Mucosa of descending colon (tissue), 1 donor: Measurements from ENCODE around the genes ZNF433 and ZNF625.

- PRO-cap = no peak
Observed at GRCh38 chr19:10682493-10683058, 18.7 kb upstream of the QTRT1 start.

GRCh38 chr19:10687242-10687974 is 13.8 kb upstream of the QTRT1 start:
- PRO-cap = no peak

- PRO-cap = bidirectional peak, plus-strand start at chr19:10751461, minus-strand start at chr19:10751391
Observed at GRCh38 chr19:10750817-10752121, 33.4 kb downstream of the DNM2 start.

GRCh38 chr19:10752155-10752637 is 34.3 kb downstream of the DNM2 start:
- PRO-cap = no peak

DNA sequence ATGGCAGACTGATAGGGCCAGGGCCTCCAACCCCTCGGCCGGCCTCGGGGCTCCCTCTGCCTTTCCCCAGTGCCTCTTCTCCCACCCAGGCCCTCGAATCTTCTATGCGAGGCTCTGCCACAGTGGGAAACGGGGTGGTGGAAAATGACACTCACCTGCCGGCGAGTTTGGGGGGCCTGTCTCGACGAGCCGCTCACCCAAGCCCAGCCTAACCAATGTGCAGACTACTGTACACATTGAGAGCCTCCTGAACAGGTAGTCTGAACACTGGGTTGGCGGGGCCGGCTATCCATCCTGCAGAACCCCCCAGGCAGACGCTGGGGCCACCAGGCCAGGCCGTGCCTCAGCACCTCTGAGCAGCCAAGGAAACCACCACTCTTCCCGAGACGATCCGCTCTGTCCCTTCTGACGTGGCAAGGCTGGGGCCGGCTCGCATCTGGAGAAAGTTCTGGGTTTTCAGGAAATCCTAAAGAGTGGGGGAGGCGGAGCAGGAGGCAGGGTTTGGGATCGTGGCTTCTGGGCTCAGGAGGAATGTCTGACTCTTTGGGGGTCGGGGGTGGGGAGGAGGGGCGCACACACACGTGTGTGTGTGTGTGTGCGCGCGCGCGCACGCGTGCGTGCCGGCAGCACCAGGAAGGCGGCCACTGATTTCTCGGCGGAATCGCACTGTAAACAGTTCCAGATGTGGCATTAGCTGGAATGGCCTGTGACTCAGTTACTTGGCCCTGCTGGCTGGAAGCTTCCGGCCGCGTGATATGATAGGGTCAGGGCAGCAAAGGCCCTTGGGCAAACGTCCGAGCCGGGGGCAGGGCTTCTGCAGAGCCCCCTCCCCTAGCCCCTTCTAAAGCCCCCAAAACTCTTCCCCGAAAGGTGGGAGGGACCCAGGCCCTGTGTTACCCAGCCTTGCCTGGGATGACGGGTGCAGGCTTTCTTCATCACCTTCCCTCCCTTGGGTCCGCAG is 18.5 kb downstream of the TMED1 start:
- PRO-cap = bidirectional peak, plus-strand start at position 625 of the sequence, minus-strand start at position 438 of the sequence

GRCh38 chr19:10819477-10820514 is 16.2 kb downstream of the TMED1 start:
- PRO-cap = no peak

GRCh38 chr19:10872266-10872862 is 1.0 kb downstream of the CARM1 start:
- PRO-cap = no peak

- PRO-cap = unidirectional peak, minus-strand start at chr19:10922420
Observed at GRCh38 chr19:10922331-10922906, 6.0 kb downstream of the YIPF2 start.

GRCh38 chr19:10927622-10928497 is 579 bp downstream of the YIPF2 start:
- PRO-cap = no peak

- PRO-cap = unidirectional peak, plus-strand start at chr19:11018381
Observed at GRCh38 chr19:11018134-11018609, 57.3 kb downstream of the SMARCA4 start.

DNA sequence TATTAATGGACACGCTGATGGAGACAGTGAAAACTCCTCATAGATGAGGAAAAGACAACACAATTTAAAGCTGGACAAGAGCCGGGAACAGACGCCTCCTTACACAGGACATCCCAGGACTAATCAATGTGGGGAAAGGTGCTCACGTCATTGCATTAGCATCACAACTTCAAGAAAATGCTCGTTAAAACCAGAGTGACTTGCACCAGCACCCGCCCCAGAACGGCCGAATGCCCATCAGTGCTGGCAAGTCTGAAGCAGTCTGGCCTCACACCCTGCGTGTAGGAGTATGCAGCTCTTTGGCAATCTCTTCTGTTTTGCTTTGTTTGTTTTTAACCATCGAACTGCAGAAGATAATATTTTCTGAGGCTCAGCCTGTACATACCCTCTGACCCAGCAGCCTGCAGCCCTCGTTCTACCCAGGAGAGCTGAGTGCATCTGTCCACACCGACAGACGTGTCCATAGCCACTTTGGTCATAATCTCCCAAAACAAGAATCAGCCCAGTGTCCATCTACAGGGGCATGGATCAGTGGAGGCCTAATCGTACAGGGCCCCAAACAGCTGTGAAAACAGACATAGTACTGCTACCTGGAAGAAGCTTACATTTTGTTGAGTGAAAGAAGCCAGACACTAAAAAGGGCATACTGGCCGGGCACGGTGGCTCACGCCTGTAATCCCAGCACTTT is 44.7 kb upstream of the LDLR start:
- PRO-cap = no peak

GRCh38 chr19:11179664-11180494 is 17.5 kb downstream of the KANK2 start:
- PRO-cap = no peak

DNA sequence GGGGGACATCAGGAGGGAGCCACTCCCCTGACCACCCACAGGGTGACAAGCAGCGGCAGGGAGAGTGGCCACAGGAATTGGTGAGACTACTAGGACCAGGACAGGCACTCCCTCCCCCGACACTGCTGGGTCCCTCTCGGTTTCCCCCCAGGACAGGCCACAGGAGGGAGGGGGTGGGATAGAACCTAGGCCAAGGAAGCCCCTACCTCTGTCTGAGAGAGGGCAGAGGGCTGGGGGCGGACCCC is 9.0 kb downstream of the DOCK6 start:
- PRO-cap = no peak

GRCh38 chr19:11444135-11444538 is 8.7 kb downstream of the PRKCSH start:
- PRO-cap = no peak

DNA sequence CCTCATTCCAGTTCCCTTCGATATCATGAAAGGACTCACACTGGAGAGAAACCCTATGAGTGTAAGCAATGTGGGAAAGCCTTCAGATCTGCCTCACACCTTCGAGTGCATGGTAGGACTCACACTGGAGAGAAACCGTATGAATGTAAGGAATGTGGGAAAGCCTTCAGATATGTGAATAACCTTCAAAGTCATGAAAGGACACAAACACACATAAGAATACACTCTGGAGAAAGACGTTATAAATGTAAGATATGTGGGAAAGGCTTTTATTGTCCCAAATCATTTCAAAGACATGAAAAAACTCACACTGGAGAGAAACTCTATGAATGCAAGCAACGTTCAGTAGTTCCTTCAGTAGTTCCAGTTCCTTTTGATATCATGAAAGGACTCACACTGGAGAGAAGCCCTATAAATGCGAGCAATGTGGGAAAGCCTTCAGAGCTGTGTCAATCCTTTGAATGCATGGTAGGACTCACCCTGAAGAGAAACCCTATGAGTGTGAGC is 16.2 kb upstream of the ZNF439 start:
- PRO-cap = no peak

- PRO-cap = no peak
Observed at GRCh38 chr19:11856268-11857094, 8.0 kb downstream of the ZNF439 start.

- PRO-cap = bidirectional peak, plus-strand start at chr19:12035876, minus-strand start at chr19:12035714
Observed at GRCh38 chr19:12034879-12036194, at the start of gene ZNF433. Gene ZNF433 (minus strand): TSS chr19:12035679.

DNA sequence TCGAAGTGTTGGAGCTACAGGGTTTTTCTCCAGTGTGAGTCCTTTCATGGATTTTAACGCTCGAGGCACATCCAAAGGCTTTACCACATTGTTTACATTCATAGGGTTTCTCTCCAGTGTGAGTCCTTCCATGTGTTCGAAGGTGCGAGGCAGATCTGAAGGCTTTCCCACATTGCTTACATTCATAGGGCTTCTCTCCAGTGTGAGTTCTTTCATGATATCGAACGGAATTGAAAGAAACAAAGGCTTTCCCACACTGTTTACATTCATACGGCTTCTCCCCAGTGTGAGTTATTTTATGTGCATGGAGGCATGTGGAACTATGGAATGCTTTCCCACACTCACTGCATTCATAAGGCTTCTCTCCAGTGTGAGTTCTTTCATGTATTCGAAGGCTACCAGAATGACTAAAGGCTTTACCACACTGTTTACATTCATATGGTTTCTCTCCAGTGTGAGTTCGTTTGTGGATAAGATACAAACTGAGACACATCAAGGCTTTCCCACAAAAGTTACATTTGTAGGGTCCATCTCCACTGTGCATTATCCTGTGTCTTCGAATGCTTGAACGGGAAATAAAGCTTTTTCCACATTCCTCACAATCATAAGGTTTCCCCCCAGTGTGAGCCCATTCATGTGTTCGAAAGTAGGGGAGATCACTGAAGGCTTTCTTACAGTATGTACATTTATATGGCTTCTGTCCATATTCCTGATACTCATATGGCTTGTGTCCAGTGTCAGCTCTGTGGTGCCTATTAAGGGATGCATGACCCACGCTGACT is 5.4 kb upstream of the ZNF20 start:
- PRO-cap = no peak

DNA sequence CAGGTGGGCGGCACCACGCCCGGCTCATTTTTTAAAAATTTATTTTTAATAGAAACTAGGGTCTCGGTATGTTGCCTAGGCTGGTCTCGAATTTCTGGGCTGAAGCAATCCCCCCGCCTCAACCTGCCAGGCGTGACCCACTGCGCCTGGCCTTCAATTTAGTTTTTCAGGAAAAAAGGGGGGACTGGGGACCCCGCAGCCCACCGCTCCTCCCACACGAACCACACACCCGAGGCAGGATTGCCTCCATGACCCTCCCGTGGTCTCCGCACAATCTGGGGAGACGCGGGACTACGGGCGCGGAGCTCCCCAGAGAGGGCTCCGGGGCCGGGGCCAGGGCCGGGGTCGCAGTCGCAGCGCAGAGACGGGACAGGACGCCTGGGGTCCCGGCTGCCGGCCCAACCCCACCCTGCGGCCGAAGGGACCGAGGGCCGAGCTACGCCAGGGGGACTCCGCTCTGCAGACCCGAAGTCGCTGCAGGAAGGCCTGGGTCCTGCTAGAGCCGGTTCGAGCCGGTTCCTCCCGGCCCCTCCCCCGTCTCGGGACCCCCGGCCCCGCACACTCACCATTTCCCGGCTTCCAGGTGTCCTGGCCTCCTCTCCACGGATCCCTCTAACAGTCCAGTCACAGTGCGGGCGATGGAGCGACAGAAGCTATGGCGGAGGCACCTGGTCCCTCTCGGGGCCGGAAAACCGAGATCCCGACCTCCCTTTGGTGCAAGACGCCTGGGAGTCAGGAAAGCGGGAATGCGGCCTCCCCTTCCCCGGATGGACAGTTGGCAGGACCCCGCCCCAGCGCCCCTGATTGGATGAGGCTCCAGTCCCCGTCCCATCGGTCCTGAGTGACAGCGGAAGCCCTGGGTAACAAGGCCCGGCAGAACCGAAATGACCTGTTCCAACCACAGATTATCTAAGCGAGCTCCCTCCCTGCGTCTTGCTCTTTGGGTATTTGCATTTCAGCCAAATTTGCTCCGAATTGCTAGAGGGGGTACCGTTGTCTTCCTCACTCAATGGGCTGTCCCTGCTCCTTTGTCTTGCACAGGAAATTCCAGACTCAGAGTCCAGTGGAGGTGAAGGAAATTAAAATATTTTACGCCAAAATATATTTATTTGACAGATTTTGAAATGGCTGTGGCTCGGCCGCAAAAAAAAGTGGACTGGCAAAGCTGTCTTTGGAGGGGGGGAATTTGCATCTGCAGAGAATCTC is at the start of gene ZNF625:
Gene ZNF625 (minus strand): TSS at position 745 of the 1,206 bp plus-strand sequence.
- PRO-cap = bidirectional peak, plus-strand start at position 892 of the sequence, minus-strand start at position 777 of the sequence

DNA sequence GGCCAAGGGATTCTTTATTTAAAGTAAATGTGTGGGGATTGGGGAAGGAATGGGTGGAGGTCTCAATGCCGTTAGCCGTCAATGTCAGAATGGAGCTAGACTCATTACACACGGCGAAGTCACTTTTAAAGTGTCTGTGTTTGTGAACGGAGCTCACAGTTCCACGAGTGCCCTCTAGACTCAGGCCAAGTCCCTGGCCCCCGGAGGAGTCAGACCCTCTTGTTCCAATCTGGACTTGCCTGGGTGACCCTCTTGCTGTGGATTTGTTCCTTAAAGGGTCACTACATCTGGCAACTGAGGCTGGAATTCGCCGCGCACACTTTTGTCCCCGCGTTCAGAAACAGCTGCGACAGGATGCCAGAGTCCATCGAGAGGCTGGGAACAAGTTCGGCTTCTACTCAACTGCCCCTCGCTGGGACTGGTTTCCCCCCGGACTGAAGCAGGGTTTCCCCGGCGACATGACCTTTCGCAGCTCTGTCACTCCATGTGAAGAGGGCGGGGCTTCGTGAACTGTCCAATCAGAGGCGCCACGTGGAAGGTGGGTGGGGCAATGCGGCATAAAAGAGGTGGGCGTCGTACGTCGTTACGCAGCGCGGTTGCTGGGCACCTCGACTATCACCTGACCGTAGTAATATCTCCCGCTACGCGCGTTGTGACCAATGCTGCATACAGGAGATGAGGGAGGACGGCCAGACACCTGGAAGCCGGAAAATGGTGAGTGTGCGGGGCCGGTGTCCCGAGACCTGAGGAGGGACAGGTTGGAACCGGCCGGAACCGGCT is 31.7 kb downstream of the ZNF136 start:
- PRO-cap = bidirectional peak, plus-strand start at position 667 of the sequence, minus-strand start at position 488 of the sequence